Vermiform appendix (tissue), 1 donor: ENCODE measurements around the genes INA, PCGF6 and CALHM1.

DNA sequence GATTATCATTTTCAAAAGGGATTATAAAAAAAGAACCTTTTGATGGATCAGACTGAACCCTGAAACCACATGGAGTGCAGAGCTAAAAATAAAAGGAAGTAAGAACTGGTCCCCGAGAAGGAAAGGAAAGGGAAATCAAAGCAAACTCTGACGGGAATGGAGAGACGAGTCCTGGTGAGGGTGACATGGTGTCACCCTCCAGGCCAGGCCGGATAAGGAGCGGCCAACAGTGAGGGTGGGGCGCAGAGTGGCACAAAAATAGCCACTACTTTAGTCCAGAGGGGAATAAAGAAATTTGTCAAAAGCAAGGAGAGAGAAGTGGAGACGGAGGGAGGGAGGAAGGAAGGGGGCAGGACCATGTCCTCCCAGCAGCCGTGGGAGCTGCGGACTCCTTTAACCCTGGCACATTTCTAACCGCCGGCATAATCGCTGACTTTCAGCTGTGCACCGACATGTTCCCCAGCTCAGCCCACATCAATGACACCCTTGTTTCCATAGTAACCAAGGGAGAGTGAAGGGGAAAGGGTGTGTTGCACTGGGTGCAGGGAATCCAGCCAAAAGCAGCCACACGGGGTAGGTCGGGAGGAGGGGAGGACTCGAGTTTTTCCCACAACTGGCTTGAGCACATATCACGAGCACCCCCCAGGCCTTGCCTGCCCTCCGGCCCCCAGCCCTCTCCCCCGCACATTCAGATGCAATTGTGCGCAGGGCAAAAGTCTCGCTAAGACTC, 29.7 kb downstream of the TRIM8 start:
- PRO-cap: bidirectional peak, plus-strand start at position 578 of the sequence, minus-strand start at position 412 of the sequence

GRCh38 chr10:102674640-102674969, 30.3 kb downstream of the TRIM8 start:
- PRO-cap: no peak

- PRO-cap: no peak
Observed at GRCh38 chr10:102758457-102758929, 14.7 kb downstream of the WBP1L start.

GRCh38 chr10:102764799-102765594, 21.2 kb downstream of the WBP1L start:
- PRO-cap: no peak

GRCh38 chr10:102774876-102775948, 31.5 kb downstream of the WBP1L start:
- PRO-cap: unidirectional peak, plus-strand start at chr10:102775251

GRCh38 chr10:102916192-102916513, 1.9 kb upstream of the CNNM2 start:
- PRO-cap: no peak

- PRO-cap: no peak
Observed at GRCh38 chr10:102923210-102923717, 5.2 kb downstream of the CNNM2 start.

- PRO-cap: no peak
Observed at GRCh38 chr10:103111006-103111690, 81.9 kb downstream of the NT5C2 start.

DNA sequence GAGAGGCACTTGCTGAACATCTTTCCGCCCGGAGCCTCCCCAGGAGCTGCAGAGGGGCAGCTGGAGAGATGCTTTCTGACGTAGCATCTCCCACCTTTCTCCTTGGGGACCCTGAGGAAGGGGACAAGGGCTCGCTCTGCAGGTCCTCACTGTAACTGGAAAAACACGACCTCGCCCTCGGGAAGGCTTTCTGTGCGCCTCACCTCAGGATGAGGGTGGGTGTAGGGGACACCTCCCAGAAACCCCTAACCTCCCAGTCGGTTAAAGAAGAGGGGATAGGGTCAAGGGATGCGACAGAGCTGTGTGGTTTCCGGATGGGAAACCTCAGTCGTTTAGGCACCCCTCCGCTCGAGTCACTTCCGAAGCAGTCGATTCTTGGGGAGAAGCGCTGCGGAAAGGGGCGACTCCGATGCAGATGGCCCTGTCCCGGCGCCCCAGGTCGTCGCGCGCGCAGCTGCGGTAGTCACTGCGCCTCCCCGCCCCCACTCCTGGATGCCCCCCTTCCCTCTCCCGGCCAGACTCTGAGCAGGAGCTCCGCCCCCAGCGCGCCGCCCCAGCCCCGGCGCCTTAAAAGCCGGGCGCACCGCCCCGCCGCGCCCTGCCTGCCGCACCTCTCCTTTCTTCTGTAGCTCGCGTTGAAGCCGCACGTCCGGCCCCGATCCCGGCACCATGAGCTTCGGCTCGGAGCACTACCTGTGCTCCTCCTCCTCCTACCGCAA, at the start of gene INA:
INA (plus strand) TSS at position 596 of the 719 bp plus-strand sequence.
- PRO-cap: no peak

- PRO-cap: no peak
Observed at GRCh38 chr10:103277262-103278467, 727 bp downstream of the INA start.

GRCh38 chr10:103350334-103351484, at the start of gene PCGF6:
Gene PCGF6, minus strand, starts transcription at chr10:103351140.
- PRO-cap: unidirectional peak, minus-strand start at chr10:103350847; bidirectional peak, plus-strand start at chr10:103351210, minus-strand start at chr10:103351140

- PRO-cap: no peak
Observed at GRCh38 chr10:103397388-103397743, 940 bp downstream of the PDCD11 start.

DNA sequence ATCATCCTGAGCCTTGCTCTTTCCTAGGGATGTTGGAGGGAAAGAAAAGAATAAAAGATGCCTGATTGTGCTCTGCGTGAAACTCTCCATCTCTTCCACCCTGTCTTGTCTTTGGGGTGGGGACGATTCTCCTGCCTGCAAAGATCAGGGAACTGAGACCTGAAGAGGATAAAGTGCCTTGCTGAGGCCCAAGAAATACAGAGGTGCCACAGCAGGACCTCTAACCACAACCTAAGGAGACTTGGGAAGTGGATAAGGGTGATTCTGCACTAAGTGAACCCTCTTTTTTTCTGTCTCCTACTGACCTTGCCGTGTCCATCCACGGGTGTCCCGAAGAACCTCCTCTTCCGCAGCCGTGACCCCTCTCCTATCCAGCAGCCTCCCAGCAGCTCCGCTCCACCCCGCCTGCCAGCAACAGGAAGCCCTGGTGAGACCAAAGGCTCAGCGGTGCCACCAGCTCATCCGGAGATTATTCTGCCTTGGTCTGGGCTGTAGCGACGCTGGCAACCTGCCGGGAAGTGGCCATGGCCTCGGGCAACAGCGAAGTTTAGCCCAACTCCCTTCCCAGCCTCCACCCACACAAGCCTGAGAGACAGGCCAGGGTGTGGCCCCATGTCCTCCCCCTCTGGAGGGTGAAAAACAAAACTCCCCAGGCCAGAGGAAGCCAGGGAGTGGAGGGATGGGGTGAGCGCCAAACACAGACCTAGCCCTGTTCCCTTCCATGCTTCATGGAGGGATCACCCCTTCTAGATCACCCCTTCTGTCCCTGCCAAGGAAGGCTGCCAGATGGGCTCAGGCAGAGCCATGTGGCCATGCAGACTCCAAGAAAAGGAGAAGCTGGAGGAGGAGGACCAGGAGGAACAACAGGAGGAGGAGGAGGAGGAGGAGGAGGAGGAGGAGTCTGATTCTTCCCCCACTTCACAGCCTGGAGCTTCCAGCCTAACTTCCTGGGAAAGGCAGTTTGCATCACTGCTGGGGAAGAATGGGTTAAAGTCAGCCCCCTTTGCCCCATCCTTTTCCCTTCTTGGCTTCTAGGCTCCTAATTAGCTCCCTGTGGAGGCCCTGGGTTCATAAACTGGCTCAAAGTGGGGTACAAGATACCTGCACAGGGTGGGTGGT, 1.0 kb downstream of the CALHM2 start:
- PRO-cap: bidirectional peak, plus-strand start at position 671 of the sequence, minus-strand start at position 407 of the sequence

DNA sequence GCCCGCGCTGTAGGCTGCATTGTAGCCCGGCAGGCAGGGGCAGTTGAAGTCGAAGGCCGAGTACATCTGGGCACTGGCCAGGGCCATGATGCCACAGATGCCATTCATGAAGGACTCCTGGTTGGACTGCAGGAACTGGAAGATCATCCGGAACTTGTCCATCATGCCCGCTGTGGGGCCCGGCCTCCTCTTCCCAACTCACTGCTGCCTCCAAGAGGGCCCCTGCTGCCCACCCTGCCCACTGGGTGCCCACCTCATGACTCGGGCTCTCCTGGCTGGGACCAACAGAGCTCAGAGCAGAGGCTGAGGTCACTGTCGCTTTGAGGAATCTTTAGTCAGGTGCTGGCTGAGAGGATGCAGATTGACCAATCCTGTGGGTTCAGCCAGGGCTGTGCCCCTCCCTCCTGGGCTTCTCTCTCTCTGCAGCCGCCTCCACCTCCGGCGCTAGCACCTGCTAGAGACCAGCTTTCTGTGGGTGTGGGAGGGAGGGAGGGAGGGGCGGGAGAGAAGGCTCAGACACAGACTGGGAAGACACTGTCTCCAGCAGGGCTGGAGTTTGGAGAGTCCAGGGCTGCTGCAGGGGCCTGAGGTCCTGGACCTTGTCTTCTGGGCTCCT, at the start of gene CALHM1:
CALHM1 (minus strand) TSS at position 314 of the 616 bp plus-strand sequence.
- PRO-cap: no peak

- PRO-cap: no peak
Observed at GRCh38 chr10:103476177-103476828, 2.7 kb downstream of the CALHM3 start.

DNA sequence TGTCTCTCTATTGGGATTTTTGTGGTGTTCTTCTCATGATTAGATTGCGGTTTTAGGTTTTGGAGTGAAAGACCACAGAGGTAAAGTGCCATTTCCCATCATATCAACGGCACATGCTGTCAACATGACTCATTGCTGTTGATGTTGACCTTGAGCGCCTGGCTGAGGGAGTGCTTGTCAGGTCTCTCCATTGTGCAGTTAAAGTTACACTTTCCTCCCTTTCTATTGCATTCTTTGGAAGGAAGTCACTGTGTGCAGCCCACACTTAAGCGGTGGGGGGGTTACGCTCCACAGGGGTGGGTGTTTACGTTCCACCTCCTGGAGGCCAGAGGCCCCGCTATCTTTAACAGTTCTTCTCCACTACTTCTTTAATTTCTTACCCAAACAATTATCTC, 10.9 kb downstream of the NEURL1 start:
- PRO-cap: no peak

GRCh38 chr10:103557347-103557600, 63.8 kb downstream of the NEURL1 start:
- PRO-cap: no peak

- PRO-cap: no peak
Observed at GRCh38 chr10:103600002-103600598, 106.6 kb downstream of the NEURL1 start.

GRCh38 chr10:103605648-103606268, 112.3 kb downstream of the NEURL1 start:
- PRO-cap: no peak

- PRO-cap: no peak
Observed at GRCh38 chr10:103616687-103617645, 123.5 kb downstream of the NEURL1 start.